Rectum (tissue), 1 donor: ENCODE measurements around a stretch of chr2.

DNA sequence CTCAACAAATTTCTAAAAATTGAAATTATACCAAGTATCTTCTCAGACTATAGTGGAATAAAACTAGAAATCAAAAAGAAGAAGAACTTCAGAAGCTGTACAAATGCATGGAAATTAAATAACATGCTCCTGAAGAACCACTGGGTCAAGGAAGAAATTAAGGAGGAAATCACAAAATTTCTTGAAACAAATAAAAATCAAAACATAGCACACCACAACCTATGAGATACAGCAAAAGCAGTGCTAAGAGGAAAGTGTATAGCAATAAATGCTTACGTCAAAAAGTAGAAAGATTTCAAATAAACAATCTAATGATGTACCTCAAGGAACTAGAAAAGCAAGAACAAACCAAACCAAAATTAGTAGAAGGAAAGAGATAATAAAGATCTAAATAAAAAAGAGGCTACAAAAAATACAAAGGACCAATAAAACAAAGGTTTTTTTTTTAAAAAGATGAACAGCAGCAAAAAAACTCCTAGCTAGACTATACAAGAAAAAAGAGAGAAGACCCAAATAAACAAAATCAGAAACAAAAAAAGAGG lies 214.3 kb upstream of the FOSL2 start:
- PRO-cap: no peak

DNA sequence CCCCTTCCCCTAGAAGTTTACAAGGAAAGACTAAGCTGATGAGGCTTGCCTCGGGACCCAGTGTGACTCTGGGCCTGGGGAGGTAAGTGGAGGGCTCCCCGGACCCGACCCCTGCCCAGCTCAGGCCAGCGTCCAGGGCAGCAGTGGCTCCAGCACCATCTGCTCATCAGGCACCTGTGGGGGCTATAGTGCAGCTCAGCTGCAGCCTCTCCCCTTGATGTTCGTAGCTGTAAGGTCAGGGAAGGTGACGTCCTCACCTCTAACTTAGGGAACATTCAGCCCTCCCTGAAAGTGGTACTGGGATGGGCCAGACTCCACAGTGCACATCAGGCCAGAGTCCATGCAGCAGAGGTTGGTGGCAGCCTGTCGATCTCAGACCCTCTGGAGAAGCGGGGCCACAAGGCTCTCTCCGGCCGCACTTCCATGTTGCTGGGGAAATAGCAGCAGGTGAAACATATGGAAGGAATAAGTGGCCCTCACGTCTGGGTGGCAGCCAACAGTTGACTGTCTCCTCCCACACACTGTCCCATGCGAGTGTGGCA lies 58.3 kb upstream of the FOSL2 start:
- PRO-cap: no peak

DNA sequence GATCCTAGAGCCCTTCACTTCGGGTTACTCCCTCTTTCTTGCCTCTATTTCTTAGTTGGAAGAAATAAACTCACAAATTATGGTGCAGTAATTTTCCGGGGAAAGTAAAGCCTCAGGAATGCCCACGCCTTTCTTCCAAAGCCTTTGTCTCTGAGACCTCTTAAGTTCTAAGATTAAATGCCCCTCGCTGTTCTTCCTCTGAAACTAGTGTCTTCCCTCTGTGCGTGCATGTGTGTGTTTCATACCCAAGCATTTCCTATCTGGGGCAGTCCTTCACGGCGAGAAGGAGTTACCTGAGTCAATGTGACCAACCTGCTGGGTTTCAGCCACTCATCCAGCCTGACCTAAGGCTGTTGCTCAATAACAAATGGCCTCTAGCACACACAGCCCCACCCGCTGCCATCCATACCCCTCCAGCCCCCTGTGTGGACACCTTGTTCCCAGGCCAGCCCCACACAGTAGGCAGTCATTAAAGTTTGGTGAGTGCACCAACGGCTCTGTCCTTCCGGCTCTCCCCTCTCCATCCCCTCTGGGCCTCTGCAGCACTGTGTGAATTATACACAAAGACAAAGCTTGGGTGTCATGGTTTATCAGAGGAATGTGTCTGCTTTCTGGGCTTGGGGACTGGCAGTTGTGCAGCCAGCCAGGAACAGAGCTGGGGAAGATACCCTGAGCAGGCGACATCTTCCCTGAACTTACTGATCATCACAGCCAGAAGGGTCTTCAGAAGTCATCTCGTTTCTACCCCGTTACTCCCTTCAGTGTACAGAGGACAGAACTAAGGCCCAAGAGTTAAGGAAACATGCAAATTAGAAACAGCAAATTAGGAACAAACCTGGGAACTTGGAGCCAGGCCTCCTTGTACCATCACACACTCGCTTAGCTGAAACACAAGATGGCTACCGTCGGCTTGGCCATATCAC lies 53.7 kb upstream of the FOSL2 start:
- PRO-cap: no peak

DNA sequence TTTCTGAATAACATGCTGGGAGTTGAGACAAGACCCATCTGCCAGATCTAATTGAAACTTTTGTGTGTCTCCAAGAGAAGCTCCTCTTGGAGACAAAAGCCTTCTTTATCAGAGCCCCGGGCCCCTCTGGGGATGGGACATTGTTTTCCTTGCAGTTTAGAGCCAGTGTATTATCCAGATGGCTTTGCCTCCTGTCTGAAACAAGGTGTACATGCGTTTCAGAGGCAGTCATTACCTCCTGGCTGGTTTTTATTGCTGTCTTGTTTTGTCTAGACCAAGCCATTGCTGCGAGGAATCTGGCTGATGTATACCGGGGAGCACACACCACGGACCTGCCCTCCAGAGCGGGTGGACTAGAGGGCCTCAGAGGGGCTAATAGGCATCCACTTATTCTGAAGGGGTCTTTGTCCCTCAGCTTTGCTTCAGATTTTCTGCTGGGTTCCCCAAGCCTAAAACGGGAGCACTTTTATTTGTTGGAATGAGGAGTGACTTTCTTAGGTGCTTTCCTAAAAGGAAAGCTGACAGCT lies 7.9 kb downstream of the FOSL2 start:
- PRO-cap: no peak

GRCh38 chr2:28413819-28414580 lies 21.3 kb downstream of the FOSL2 start:
- PRO-cap: no peak

- PRO-cap: bidirectional peak, plus-strand start at chr2:28436947, minus-strand start at chr2:28436752
Measured at GRCh38 chr2:28436505-28437095, 43.9 kb downstream of the FOSL2 start.

DNA sequence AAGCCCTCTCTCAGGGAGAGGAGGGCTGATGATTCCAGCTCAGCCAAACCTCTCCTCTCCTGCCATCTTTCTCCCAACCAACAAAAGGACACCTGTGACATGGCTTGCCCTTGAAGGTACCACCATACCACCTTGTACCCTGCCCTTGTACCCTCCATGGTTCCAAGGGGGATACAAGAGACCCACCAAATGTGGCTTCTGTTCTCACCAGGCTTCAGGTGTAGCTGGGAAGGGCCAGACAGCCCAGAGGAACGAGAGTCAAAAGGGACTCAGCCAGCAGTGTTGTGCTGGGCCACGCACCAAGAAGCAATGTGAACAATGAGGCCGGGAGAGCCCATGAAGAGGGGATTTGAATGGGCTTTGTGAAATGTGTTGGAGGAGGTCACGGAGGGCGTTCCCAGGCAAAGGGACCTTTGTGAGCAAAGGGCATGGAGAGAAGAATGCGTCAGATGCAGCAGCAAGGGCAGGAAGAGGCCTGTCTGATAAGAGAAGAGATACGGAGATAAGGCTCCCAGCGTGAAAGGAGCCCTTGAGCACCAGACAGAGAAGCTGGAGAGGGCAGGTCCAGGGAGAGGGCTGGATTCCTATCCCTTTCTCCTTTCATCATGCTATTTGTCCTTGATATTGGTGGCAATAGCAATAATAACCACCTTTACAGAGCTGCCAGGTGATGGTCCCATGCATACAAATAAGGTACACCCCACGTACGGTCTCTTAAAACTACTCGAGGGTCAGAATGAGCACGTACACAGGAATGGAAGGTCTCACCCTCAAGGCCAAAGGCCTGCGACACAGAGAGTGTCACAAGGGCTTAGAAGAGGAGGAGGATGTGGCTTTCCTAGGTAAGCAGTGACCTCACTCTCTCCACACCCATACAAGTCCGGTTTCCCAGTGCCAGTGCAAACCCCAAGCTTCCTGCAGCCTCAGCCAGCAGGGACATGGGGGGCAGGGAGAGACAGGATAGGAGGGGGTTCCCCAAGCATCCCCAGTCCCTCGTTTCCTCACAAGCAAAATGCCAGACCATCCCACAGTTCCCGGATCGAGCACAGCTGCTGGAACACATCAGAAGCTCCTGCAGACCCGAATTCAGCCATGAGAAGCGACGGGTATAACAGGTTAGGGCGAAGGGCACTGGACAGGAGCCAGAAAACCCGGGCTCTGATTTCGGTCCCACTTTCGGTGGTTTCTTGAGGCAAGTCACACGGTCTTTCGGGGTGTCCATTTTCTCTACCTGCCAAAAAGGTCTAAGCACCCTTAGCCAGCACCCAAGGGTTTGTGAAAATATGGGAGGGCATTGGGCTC lies 49.0 kb downstream of the PLB1 start:
- PRO-cap: bidirectional peak, plus-strand start at position 514 of the sequence, minus-strand start at position 305 of the sequence; bidirectional peak, plus-strand start at position 877 of the sequence, minus-strand start at position 786 of the sequence

DNA sequence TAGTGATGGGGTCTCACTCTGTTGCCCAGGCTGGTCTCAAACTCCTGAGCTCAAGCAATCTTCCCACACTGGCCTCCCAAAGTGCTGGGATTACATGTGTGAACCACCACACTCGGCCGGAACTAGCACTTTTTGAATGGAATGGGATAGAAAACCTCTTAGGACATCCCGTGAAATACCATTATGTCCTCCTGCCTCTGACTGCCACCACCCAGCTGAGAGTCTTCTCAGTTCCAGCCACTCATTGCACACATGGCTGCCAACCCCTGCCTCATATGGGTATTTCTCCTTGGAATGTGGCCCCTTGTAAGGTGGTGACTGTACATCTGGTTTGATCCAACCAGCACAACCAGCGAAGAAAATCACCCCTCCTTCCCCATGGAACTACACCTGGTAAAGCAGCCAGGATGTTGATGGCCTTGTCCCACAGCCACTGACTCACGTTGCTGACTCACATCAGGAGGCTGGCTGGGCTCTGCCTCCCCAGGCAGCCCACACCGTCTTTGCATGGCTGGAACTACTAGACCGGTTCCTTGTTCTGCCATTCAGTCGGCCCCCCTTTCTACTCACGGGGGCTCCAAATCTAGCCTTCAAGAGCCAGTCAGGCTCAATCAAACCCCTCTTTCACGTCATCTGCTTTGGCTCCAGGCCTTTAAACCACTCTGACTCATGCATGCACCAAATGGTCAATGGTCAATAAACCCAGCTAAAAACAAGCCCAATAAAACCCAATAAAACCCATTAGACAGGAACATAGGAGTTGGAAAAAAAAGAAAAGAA lies 114.7 kb downstream of the PLB1 start:
- PRO-cap: bidirectional peak, plus-strand start at position 500 of the sequence, minus-strand start at position 246 of the sequence

- PRO-cap: no peak
Measured at GRCh38 chr2:28648093-28648642, 103.5 kb upstream of the PPP1CB start.

- PRO-cap: unidirectional peak, plus-strand start at chr2:28649663
Measured at GRCh38 chr2:28649420-28649896, 102.2 kb upstream of the PPP1CB start.

GRCh38 chr2:28735478-28736562 lies 15.8 kb upstream of the PPP1CB start:
- PRO-cap: unidirectional peak, minus-strand start at chr2:28736231

GRCh38 chr2:28904378-28905458 lies 10.3 kb downstream of the WDR43 start:
- PRO-cap: no peak

DNA sequence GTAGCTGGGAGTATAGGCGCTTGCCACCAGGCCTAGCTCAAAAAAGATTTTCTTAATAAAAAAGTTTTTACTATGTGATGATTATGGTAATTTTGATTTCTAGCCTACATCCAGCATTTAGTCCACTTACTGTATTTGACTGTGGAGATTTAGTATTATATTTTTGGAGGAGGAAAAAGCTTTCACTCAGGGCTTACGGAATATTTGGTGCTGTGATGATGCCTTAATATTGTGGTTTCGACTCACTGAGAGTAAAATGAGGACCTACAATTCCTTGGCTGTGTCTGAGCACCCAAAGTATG lies 18.9 kb downstream of the WDR43 start:
- PRO-cap: no peak

GRCh38 chr2:28956295-28956833 lies 24.7 kb upstream of the TOGARAM2 start:
- PRO-cap: no peak

DNA sequence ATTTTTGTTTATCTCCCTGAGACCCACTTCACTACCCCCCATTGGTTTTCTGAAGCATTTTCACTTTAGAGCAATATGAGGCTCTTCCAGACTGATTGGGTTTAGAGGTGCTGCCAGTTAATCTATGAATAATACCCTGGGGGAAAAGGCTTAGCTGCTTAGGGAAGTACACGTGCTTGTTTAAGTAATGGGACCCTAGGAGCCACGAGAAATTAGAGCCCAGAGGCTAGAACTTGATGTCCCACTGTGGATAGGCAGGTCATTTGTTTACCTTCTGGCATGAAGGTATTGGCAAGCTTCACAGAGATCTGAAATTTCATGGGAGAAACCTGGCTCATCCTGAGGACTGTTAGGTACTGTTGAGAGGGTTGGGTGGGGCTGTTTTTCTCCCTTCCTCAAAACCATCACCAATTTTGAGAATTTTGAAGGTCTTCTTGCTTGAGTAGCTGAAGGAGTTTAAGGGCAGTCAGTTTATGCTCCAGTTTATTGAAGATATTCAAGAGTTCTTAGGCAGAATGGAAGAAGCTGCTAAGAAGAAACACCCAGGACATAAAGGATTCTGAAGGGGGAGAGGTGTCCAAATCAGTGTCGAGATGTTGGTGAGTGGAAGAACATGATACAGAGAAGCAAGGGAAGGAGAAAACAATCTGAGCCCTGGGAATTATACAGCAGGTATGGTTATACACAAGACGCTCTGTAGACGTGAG lies 59.9 kb downstream of the CLIP4 start:
- PRO-cap: no peak

DNA sequence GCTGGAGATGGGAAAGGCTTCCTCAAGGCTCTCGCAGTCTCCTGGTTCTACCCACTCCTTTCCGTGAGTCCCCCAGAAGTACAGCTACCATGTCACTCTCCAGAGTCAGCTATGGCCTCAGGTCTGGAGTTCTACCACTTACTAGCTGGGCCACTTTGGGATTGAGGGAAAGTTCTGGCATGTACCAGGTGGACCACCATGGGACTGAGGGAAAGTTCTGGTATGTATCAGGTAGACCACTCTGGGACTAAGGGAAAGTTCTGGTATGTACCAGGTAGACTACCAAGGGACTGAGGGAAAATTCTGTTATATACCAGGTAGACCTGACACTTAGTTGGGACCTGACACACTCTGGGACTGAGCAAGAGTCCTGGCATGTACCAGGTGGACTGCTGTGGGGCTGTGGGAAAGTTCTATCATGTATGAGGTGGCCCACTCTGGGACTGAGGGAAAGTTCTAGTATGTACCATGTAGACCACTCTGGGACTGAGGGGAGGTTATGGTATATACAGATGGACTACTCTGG lies 164.6 kb downstream of the CLIP4 start:
- PRO-cap: unidirectional peak, plus-strand start at position 234 of the sequence

DNA sequence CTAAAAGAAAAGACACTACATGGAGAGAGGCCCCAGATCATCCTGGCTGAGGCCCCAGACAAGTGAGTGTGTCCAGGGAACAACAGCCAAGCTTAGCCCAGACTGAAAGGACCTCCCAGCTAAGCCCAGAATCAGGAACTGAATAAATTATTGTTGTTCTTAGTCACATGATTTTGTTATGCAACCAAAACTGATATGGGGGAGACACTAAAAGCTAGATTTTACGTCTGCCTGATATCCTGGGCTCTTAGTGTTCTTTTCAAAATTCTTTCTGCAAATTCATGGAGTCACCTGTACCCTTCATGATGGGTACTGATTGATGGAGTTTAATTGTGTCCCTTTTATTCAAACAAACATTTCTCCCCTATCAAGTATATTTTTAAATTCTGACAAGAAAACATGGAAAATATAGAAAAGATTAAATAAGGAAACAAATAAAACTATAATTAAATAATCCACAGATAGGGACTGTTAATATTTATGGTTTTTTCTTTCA lies 29.2 kb upstream of the LBH start:
- PRO-cap: no peak

DNA sequence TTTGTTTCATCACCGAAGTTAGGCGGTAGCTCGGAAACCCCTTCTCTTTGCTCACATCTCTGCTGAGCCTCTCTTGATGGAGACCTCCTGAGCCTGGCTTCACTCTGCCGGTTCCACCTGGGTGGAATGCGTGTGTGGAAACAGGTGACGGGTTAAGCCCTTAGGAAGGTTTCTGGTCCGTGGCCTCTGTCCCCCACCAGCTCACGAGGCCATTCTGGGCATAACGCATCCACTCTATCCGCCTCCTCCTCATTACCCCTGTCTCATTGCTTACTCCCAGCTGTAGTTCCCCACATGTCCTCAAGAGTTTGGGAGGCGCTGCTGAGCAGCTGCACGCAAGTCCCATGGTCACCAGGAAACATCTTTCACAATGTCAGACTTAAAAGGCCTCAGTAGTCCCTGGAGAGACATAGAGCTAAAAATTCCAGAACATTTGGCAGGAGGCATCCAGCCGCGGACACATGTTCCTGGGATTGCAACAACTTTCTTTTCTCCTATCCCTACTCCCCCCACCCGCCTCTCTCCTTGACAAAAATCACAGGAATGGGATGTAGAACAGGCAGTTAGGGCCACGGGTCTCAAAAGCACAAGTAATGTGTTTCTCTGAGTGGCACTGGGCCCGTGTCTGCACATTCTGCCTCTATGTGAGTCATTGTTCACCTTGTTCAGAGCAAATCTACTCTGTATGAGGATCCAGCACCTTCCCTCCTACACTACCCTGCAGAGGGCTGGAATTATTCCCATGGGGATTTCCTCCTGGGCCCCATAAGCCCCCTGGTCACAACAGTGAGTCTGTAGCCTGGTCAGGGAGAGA lies 8.0 kb downstream of the LBH start:
- PRO-cap: no peak

- PRO-cap: no peak
Measured at GRCh38 chr2:30408925-30409599, 38.0 kb upstream of the LCLAT1 start.

- PRO-cap: no peak
Measured at GRCh38 chr2:30611445-30612170, 164.6 kb downstream of the LCLAT1 start.